PC-3 (cell line): Measurements from ENCODE around the gene ALPK1.

- RAMPAGE, long total RNA: no peak
Observed at GRCh38 chr4:107646577-107646776, 73.6 kb downstream of the PAPSS1 start.

GRCh38 chr4:107826076-107827173 is 1.7 kb downstream of the SGMS2 start:
- RAMPAGE, long total RNA: no peak

DNA sequence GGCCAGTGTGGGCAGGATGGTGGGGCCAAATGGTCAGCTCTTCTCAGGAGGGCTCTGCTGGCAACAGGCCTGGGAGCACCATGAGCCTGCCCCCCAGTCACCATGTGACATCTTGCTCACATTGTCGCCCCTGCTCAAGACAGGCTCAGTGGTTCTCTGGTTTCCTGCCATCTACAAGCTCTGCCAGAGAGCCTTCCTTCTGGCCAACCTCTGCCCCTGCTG is 40.2 kb downstream of the HADH start:
- RAMPAGE, long total RNA: no peak

DNA sequence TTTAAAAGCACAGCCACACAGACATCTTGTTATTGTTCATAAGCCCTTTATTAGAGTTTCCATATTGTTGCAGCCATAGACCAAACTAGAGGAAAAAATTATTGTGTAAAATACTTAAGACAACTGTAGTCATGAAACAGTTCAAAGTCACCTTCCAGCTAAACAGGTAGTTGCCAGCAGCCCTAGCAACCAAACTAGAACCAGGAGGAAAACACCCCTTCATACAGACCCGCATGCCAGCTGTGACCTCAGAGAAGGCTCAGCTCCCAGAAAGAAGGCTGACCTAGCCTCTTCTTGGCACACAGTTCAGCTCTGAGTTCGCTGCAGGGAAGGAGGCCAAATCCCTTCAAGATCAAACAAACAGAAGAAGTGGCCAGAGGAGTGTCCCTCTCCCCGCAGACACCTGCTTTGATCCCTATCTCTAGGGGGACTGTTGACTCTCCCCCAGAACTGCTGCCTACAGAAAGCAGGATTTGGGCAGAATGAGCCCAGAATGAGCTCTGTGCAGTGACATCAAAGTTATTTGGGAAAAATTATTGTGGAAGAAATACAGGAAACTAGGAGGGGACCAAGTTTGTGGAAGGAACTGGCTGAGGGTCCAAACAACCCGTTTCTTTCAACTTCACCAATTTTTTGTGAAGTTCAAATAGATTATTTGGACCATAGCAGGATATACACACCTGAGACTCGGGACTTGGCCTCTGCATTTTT is 56.0 kb downstream of the HADH start:
- RAMPAGE, long total RNA: no peak

DNA sequence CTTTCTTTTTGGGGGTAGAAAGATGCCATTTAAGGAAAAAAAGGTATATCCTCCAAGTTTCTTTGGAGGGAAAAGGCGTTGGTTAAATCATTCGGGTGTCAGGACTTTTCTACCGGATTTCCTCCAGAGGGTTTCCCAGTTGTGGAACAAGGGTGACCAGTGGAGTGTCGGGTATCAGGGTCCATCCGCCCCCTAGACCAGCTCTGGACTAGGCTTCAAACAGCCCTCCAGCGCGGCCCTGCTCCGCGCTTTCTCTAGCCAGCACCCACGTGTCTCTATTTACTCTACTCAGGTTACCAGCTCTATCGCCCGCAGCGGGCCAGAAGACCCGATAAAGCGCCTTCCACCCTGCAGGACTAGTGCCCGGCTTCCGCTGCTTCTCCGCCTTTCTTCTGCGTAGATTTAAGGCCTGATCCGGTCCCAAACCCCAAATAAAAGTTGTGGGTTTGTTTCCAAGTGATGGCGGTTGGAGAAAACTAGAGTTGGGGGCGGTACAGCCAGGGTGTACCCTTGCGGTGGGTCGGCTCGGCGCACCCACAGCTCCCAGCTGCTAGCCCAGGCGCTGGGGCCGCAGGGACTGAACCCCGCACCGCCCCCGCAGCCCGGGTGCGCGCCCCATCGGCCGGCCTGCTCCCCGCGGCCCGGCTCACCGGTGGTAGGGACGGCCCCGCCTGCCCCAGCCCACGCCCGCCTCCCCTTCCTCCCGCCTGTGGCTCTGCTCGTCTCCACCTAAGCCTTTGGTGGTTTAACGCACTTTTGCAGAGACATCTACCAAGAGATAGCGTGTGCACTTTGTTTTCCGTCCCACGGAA is 2.2 kb downstream of the LEF1 start:
- RAMPAGE, long total RNA: no peak

DNA sequence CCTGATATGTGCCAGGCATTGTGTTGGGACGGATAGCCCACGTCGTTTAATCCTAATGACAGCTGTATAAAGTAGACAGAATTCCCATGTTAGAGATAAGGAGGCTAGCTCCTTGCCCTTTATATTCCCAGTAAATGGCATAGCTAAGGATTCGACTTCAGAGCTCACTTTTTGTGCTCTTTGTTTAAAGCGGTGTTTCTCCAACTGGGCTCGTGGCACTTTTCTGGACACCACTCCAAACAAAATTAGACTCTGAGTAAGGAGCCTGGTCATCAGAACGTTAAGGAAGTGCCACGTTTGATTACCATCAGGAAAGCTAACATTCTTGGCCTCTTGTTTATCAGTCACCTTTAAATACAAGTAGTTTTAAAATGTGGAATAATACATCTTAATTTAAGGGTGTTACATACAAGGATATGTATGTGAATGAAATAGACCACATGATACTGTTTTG is 1.1 kb downstream of the RPL34 start:
- RAMPAGE, long total RNA: no peak

DNA sequence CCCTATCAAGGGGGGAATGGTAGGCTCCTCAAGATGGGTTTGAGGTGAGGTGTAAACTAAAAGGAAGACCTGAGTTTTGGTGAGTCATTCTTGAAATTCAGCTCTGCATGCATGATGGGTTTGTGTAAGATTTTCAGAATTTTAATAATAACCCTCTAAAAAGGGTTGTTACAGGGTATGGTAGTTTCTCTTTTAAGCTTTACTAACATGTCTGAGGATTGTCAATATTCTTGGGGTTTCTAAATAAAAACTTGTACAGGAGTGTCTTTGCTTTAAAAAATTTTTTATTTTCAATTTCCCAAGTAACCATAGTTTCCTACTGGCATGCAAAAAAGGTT is 53.2 kb downstream of the CASP6 start:
- RAMPAGE, long total RNA: no peak

GRCh38 chr4:109730357-109730988 is 603 bp upstream of the PLA2G12A start:
- RAMPAGE, long total RNA: no peak

GRCh38 chr4:110196587-110196984 is 1.8 kb downstream of the ELOVL6 start:
- RAMPAGE, long total RNA: no peak

- RAMPAGE, long total RNA: no peak
Observed at GRCh38 chr4:110516206-110516741, 40.3 kb downstream of the ENPEP start.

DNA sequence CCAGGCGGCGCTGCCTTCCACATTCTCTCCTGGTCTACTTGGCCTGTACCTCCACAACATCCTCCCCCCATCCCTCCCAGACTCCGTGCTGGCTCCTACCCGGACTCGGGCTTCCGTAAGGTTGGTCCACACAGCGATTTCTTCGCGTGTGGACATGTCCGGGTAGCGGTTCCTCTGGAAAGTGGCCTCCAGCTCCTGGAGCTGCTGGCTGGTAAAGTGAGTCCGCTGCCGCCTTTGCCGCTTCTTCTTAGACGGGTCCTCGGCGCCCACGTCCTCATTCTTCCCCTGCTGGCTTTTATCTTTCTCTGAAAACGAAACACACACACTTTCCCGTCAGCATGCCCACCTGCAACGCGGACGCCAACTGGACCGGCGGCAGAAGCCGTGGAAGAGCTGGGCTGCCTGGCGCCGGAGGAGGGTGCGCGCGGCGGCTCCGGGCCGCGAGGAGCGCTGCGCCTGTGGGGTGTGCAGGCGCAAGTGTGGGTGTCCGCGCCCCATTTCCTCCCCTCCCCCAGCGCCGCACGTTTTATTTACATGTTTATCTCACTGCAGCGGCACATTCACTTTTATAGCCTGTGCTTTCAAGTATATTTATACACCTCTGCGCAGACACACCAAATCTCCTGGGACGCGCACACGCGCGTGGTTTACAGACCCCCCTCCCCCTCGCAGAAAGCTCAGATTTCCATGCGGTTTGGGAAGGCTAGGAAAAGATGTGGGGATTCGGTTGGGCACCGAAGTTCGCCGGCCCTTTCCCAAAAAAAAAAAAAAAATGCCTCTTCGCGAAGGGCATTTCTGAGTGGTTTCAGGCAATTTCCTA is 1.6 kb downstream of the PITX2 start:
- RAMPAGE, long total RNA: no peak

GRCh38 chr4:112296866-112297981 is at the start of gene ALPK1:
Gene ALPK1 (plus strand): TSS chr4:112297369.
- RAMPAGE, long total RNA: start-site peak on the plus strand at chr4:112297355-112297397, 7 and 14 reads in 2 replicates

DNA sequence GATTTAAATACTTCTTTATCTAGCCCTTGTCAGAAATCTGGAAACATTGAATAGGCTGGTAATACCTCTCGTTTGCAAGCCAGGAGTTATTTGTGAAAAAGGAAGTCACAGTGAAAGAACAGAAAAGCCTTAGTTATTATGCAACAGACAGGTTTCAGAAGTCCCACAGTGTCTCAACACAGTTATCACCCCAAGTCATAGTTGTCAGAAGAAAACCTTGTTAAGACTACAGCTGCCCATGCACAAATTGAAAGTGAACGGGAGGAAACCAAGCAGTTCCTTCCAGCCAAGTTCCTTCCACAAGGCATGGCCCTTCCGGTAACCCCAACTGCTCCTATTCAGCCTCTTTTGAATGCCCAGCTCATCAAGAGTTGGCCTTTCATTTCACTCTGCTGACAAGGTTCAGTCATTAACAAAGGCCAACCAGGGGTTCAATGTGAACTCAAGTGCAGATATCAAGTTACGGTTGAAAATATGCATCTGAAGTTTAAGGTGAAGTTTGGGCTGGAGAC is 15.5 kb downstream of the ALPK1 start:
- RAMPAGE, long total RNA: no peak

DNA sequence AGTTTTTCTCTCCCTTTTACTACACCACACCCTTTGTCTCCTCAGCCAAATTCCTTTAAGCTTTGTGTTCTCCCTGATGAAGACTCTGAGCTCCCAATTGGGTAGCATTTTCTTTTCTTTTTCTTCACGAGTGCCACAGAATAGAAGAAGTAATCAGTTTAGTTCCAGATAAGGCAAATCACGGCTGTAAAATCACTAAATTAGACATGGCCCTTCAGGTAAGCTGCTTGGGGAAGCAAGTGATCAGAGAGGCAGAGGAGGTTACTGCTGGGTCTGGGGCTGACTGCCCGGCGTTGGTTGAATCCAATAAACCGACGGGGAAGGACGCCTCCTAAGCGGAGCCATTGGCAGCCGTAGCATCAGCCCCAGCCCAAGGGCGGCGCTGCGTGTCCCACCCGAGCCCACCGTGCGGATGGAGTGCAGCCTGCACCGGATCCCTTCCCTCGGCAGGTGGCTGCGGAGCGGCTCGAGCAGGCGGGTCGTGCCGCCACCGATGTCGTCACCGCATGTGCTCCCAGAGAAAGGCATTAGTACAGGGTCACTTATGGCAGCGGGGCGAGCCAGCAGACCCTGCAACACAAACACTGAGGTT is 82.0 kb downstream of the ALPK1 start:
- RAMPAGE, long total RNA: no peak

- RAMPAGE, long total RNA: no peak
Observed at GRCh38 chr4:112384024-112384898, 87.1 kb downstream of the ALPK1 start.

DNA sequence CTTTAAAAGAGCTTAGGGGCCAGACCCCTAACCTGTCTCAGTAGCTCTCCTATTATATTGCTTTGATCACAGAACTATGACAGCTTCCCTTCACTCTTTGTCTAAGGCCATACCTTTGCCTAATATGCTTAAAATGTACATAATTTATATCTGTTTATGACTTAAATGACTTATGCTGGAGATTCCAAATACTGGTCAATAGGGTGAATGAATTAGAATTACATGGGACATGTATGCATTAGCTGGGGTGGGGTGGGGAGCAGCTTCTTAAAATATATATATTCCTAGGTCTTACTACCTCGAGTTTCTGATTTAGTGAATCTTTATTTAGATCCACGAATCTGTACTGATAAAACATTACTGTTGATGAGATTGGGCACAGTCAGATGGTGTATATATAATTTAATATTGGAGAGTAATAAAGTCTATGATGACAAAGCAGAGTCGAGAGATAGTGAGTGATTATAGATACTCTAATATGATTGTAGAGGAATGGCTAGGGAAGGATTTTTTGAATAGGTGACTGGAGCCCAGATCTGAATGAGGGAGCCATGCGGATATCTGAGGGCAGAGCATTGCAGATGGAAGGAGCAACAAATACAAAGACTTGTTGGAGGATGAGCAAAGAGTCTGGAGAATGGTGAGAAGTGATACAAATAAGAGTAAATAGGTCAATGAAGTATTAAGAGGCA is 100.5 kb downstream of the ALPK1 start:
- RAMPAGE, long total RNA: no peak

DNA sequence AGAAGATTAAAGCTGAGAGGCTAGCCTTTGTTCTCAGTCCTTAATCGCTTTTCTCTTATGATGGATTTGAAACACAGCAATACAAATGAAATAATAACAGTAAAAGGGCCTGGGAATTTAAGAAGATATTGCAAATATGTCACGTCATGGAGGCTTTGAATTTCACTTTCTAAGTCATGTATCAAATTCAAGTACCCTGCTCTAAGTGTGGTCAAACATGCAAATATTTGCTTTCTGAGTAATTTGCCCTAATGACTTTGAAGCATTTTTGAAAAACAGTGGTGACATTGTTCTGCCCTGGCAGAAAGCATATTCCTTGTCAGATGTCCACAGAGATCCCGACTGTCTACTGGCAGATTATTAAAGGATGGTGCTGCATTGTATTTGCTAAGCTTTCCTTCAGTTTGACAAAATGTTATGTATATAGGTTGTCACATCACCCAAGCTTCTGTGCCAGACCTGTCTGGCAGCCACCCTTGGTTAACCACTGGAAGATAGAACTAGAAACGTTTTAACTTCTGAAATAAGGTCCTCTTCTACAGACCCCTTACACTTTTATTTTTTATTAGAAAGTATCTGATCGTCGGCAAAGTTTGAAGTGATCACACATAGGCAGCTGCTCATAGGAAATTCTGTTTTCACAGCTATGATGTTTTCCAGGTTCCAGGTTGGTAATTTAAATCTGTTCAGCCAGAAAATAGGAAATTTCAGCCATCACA is 92.5 kb downstream of the ANK2 start:
- RAMPAGE, long total RNA: no peak

GRCh38 chr4:113394636-113395297 is 345.3 kb downstream of the ANK2 start:
- RAMPAGE, long total RNA: no peak

DNA sequence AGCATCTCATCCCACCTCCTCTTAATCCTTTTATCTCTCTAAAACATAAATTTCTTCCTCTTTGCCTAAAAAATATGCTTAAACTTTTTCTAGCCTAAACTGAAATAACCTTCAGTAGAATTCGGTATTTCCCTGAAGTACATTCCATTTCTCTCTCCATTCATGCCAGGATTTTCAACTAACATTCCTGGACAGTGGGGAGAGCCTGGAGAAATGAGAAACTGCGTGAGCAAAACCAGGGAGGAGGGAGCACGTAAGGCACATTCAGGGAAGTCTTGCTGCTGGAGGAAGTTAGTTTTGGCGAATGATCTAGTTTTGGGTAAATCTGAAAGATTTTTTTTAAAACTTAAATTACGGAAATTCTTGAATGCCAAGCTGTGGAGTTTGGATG is 347.6 kb downstream of the ANK2 start:
- RAMPAGE, long total RNA: no peak

- RAMPAGE, long total RNA: no peak
Observed at GRCh38 chr4:113452323-113453225, 309.0 kb downstream of the CAMK2D start.